HTERT-HM (cell line): Measurements from ENCODE around the gene OR5K2.

DNA sequence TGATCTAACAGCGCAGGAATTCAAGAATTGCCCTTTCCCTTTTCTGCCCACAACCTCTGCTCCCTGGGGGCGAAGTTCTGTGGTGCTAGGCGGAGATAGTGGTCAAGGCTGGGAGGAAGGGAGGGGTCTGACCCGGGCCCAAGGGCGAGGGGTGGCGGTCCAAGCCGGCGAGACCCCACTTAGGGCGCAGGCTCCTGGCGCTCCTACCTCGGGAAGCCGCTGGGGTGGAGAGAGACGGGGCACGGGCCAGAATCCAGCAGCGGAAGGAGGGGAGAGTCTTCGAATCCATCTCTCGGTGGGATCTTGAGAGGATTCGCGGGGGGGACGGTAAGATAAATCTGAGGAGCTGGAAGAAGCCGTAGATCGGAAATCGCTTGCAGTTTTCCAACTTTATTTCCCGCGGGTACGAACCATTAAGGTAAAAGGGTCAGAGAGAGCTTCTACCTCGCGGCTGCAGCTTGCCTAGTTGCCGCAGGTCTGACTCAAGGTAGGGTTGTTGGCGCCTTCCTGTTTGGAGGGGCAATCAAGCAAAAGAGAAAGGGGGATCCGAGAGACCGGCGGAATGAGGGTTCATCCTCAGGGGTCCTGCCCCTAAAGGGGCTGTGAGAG is 604 bp downstream of the HTR1F start:
- RRBS = no CpG with 5 or more reads among the region's 33 CpGs

GRCh38 chr3:93940836-93941538 is 32.7 kb downstream of the PROS1 start:
- RRBS = no CpG with 5 or more reads among the region's 4 CpGs

DNA sequence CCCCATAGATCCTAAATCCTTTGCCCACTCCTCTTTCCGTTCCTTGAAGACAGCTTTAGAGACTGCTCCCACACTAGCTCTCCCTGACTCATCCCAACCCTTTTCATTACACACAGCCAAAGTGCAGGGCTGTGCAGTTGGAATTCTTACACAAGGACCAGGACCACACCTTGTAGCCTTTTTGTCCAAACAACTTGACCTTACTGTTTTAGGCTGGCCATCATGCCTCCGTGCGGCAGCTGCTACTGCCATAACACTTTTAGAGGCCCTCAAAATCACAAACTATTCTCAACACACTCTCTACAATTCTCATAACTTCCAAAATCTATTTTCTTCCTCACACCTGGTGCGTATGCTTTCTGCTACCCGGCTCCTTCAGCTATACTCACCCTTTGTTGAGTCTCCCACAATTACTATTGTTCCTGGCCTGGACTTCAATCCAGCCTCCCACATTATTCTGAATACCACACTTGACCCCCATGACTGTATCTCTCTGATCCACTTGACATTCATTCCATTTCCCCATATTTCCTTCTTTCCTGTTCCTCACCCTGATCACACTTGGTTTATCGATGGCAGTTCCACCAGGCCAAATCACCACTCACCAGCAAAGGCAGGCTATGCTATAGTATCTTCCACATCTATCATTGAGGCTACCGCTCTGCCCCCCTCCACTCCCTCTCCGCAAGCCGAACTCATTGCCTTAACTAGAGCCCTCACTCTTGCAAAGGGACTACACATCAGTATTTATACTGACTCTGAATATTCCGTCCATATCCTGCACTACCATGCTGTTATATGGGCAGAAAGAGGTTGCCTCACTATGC is 31.9 kb downstream of the PROS1 start:
- RRBS = no CpG with 5 or more reads among the region's 10 CpGs

DNA sequence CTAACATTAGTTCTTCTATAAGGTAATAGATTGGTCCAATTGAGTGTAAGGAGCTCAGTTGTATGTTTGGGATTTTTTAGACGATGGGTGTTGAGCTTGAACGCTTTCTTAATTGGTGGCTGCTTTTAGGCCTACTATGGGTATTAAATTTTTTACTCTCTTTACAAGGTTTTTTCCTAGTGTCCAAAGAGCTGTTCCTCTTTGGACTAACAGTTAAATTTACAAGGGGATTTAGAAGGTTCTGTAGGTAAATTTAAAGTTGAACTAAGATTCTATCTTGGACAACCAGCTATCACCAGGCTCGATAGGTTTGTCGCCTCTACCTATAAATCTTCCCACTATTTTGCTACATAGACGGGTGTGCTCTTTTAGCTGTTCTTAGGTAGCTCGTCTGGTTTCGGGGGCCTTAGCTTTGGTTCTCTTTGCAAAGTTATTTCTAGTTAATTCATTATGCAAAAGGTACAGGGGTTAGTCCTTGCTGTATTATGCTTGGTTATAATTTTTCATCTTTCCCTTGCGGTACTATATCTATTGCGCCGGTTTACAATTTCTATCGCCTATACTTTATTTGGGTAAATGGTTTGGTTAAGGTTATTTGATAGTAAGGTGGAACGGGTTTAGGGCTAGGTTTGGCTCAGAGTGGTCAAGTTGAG is 196.7 kb upstream of the EPHA6 start:
- RRBS = no CpG with 5 or more reads among the region's 12 CpGs

DNA sequence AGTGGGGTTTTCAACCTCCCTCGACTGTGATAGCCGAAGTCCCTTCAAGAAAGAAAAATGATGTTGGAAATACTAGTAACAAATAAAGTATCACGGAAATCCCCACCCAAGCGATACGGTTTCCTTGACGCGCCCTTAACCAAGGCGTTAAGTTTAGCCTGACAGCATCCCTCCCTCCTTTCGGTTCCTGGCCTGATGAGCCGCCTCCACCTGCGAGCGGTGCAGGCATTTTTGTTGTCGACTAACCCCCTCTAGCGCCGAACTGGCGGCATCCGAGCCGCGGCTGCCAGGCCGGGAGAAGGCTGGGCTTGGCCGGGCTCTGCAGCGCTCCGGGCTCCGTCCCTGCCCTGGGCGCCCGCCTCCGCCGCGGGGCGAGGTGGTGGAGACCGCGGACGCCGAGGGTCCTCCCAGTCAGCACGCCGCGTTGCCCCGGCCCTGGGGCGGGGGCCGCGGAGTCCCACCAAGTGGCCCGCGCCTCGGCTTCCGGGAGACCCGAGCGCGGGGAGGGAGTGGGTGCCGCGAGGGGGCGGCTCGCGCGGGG is 1.3 kb upstream of the EPHA6 start:
- RRBS = 1% methylated on average over 17 of the region's 54 CpGs

DNA sequence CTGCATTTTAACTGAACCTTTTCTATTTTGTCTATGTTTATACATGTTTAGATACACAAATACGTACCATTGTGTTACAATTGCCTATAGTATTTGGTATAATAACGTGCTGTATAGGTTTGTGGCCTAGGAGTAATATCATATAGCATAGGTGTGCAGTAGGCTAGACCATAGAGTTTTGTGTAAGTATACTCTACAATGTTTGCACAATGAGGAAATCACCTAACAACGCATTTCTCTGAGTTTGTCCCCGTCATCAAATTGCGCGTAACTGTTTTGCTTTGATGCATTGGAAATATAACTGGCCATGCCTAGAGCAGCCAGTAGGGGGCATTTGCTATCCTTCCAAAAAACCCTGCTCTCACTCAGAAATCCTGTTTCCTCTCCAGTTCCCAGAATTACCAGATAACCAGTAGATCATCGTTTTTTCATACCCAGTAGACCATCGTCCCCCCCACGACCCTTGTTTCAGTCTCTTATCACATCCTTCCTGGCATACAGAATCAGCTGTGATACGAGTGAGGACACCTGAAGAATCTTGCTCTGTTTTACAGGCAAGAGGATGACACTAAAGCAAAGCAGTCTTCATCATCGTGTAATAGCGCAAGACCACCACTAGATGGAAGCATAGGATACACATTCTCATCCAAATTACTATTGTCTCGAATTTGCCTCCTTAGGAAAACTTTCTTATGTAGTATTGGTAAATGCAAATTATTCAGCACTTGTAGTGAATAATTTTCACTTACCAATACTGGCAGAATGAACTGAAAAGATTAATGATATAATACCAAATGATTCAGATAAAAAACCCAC is 4.3 kb upstream of the GABRR3 start:
- RRBS = no CpG with 5 or more reads among the region's 13 CpGs

DNA sequence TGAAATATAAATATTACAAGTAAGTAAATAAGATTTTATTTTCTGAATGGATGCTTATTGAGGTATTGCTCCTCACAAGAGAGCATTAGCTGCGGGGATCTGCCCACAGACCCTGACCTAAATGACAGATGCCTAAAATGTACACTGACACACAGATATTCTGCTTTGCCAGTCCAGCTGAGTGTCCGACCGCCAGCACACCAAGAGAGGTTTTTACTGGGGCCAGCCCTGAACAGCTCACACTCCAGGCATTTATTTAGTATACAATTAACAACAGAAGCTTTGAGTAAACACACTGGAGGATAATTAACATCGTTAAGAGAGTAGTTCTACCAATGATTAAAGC is 1.5 kb upstream of the OR5H15 start:
- RRBS = no CpG with 5 or more reads among the region's 4 CpGs

GRCh38 chr3:98497490-98497957 is at the start of gene OR5K2:
TSS of gene OR5K2 (plus strand) at chr3:98497681.
- RRBS = no CpG with 5 or more reads among the region's 4 CpGs

DNA sequence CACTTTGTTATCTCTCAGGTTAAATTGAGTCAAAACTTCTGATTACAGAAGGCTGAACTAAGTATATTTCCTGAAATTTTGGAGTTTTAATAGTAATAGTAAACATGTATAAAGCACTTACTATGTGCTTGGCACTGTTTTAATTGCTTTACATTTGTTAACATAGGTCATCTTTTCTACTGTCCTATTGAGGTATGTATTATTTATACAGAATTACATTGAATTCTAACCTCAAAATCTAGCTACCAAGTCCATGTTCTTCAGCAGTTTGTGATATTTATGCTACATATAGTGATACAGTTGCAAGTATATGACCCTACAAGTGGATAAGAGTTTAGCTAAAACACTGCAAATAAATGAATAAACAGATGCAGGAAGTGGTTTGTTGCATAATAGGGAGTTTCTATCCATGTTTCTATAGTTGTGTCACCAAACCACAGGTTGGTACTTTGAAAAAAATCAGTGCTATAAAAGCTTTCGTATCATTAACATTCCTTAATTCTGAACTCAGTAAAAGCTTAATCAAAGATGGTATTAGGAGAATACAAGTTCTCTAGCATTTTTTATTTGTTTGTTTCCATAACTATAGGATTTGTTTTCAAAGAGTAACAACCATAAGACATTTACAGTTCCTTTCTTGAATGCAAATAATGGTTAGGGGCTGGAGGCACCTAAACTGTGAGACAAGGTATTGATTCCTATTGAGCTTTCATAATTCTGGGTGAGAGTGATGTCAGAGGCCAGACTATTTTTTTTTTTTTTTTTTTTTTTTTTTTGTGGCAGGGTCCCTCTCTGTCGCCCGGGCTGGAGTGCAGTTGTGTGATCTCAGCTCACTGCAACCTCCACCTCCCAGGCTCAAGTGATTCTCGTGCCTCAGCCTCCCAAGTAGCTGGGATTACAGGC is 29.8 kb downstream of the CPOX start:
- RRBS = no CpG with 5 or more reads among the region's 4 CpGs

DNA sequence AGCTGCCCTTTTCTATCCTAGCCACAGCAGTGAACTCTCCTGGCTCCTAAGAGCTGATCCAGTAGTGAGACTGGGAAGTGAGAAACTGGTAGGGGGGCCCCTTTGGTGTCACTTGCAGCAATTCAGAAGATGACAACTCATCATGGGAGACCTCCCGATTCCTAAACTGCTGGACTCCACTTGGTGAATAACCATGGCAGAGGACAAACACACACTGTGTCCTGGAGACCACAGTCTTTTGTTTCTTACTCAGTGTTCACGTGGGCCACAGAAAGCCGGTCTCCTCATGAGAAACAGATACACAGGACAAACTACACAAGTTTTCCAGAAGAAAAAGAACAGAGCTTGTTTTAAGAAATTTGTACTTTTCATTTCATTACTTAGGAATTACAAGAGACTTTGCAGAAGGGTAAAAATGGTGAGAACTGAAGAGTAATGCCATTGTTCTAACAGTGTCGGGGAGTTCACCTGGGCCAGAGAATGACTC is 37.9 kb downstream of the ST3GAL6 start:
- RRBS = no CpG with 5 or more reads among the region's 4 CpGs

- RRBS = no CpG with 5 or more reads among the region's 3 CpGs
Observed at GRCh38 chr3:98833522-98834335, 67.8 kb downstream of the DCBLD2 start.

DNA sequence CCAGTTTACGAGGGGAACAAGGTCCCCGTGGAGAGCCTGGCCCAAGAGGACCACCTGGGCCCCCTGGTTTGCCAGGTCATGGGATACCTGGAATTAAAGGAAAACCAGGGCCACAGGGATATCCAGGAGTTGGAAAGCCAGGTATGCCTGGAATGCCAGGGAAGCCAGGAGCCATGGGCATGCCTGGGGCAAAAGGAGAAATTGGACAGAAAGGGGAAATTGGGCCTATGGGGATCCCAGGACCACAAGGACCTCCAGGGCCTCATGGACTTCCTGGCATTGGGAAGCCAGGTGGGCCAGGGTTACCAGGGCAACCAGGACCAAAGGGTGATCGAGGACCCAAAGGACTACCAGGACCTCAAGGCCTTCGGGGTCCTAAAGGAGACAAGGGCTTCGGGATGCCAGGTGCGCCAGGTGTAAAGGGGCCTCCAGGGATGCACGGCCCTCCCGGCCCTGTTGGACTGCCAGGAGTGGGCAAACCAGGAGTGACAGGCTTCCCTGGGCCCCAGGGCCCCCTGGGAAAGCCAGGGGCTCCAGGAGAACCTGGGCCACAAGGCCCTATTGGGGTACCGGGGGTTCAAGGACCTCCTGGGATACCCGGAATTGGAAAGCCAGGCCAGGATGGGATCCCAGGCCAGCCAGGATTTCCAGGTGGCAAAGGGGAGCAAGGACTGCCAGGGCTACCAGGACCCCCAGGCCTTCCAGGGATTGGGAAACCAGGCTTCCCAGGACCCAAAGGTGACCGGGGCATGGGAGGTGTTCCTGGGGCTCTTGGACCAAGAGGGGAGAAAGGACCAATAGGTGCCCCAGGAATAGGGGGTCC is 23.2 kb upstream of the CMSS1 start:
- RRBS = no CpG with 5 or more reads among the region's 11 CpGs

DNA sequence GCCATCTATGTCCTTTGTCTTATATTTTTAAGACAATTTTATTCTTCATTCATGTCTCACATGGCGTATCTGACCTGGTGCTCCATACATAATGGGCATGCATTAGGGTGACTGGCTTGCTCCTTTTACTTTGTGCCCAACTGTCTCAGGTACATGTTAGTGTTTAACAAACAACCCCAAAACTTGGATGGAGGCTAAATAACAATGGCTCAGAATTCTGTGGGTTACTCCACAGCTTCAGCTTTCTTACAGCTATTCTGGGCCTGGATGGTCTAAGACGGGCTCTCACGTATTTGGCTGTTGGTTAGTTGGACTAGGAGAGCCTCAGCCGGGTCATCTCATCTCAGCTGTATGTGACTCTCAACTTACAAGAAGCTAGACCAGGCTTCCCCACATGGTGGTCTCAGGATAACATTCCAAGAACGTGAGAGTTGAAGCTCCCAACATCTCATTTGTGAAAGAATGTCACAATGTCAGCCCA is 116.1 kb downstream of the CMSS1 start:
- RRBS = no CpG with 5 or more reads among the region's 5 CpGs

- RRBS = no CpG with 5 or more reads among the region's 2 CpGs
Observed at GRCh38 chr3:100023884-100024216, 90.5 kb downstream of the FILIP1L start.

DNA sequence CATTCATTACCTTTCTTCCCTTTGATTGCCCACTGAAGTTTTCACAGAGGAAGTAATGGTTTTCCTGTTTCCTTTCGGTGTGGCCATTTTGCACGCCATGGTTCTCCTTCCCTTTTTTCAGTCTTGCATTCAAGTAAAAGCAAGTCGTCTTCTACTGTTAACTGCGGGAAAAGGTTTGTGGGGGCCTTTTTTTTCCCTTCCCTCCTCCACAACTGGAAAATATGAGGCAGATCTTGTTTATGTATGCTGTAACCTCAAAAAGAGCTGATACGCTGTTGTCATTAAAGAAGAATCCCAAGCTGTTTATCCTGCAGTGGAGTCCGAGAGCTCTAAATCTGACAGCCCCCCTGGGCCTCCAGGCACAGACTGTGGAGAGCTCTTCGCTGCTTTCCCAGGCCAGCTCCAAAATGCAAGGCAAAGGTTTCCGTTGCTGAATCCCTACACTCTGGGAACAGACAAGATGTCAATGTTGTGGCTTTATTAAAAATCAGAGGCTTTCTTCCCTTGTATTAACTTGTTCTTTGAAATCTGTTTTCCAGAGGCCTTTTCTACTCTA is 40.3 kb downstream of the FILIP1L start:
- RRBS = no CpG with 5 or more reads among the region's 8 CpGs

GRCh38 chr3:100136843-100137409 is 22.6 kb upstream of the FILIP1L start:
- RRBS = no CpG with 5 or more reads among the region's 1 CpG

- RRBS = no CpG with 5 or more reads among the region's 1 CpG
Observed at GRCh38 chr3:100163976-100164349, 49.7 kb upstream of the FILIP1L start.

- RRBS = no CpG with 5 or more reads among the region's 5 CpGs
Observed at GRCh38 chr3:100330085-100330586, 4.4 kb upstream of the NIT2 start.